ENCODE measurements around the gene ANAPC16.

DNA sequence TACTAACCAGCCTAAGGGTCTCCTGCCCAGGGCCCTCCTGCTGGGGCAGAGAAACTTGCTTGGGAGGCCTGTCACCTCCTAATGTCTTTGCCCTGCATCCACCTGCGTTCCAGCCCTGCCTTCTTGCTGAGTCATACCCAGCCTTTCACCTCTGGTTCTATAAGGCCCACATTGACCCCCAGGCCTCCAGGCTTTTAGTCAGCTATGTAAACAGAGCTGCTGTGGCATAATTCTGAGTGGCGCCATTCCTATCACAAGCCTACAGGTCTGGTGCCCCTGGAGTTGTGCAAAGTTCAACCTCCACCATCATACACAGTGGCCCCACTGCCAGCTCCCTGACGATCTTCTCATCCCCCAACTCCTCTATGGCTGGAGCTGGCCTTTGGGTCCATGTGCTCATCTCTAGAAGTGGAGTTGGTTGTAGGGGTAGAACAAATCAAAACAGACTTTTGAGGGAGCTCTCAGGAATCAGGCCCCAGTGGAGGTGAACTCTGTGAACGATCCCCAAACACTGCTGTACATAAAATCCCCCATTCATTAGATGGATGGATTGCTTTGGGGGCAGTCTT, 21.1 kb downstream of the SLC29A3 start:
- PRO-cap: no peak

GRCh38 chr10:71397070-71397315, 273 bp downstream of the CDH23 start:
- PRO-cap: no peak

GRCh38 chr10:71472035-71472422, 75.3 kb downstream of the CDH23 start:
- PRO-cap: no peak

DNA sequence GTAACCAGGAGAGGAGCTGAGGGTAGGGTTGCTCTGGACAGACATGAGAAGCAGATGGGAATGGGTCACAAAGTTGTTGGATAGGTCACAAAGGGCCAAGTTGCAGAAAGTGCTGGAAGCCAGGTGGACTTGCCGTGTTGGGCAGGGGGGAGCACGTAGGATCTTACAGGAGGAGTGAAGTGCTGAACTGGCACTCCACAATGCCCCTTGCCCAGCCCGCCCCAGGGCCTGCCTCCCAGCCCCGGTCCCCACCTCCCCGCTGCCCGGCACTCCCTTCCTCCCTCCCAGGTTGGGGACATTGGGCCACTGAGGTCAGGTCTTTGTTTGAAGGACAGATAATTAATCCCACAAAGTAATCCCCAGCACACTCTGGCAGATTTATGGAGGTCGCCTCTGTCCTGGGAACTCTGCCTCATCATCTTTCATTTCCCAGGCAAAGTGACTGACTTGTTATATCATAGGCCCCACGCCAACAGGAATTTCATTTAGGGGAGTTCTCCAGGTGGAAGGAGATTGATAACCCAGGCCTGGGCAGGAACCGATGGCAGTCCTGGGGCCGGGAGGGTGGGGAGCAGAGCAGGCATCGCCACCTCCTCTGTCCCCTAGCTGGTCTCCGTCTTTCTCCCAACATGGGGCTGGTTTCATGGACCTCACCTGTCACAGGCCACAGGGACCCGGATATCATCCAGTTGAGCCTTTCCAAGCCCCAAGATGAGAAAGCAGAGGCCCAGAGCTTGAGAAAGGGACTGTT, 122.8 kb downstream of the C10orf105 start:
- PRO-cap: no peak

- PRO-cap: no peak
Measured at GRCh38 chr10:71709105-71709481, 10.5 kb downstream of the C10orf105 start.

DNA sequence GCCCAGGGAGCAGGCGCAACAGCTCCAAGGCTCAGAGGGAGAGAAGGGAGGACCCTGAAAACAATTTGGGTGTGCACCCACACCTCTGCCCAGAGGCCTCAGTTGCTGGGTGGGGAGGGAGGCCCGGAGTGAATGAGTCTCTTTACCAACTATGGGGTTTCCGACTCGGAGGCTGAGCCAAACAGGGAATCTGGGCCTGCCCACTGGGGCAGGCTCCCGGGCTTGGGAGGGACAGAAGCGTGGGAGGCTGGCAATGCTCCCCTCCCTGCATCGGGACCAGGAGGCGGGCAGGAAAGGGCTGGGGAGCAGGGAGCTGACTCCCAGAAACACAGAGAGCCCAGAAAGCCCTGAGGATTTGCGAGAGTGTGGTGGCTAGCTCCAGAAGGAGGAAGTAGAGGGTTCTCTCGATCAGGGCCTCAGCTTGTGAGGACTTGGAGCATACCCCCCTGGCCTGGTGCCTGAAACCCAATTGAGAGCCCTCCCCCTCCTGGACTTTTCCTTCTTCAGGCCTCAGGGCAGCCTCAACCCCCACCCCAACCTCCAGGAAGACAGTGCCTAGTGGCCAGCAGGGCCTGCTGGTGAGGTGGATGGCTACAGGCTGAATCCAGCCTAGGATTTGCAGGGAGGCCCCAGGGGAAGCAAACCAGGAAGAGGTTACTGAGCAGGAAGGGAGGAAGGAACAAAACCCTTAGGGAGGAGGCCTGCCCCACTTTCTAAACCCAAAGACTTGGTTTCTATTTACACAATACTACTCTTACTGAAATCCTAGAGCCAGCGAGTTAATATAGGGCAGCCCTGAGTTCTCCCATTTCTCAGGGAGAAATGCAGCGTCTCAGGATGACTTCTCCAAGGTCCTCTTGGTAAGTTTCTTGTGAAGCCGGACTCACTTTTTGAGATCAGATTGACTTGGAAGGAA, 6.1 kb downstream of the C10orf105 start:
- PRO-cap: bidirectional peak, plus-strand start at position 290 of the sequence, minus-strand start at position 92 of the sequence

- PRO-cap: no peak
Measured at GRCh38 chr10:71746322-71747215, 26.8 kb downstream of the VSIR start.

GRCh38 chr10:71756236-71757288, 16.8 kb downstream of the VSIR start:
- PRO-cap: no peak

DNA sequence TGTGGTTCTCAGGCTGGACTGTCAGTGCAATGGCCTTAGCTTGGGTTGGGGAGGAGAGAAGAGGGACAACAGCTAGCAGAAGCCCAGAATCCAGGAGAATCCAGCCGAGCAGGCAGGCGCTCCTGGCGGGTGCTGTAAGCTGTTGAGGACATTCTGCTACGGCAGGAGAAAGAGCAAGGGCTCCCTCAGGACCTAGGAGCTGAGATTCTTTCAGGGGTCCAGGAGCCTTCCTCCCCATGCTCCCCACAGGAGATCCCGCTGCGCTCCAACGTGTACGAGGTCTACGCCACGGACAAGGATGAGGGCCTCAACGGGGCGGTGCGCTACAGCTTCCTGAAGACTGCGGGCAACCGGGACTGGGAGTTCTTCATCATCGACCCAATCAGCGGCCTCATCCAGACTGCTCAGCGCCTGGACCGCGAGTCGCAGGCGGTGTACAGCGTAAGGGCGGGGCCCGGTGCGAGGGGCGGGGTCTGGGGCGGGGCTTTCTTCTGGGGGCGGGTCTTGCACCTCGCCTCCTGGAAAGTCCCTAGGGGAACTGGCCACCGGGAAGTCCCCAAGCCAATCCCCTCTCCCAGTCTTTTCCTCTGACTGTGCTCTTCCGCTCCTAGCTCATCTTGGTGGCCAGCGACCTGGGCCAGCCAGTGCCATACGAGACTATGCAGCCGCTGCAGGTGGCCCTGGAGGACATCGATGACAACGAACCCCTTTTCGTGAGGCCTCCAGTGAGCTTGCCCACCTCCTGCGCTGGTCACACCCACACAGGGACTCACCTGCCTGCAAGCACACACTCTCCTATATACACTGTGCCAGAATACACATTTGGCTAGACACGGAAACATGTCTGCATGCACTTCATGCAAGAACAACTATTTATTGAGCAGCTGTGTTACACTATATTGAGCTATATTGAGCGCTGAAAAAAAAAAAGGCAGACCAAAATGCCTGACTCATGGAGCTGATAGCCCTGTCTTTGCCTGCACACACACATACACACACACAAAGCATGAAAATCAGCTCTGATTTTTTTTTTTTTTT, 32.6 kb upstream of the VSIR start:
- PRO-cap: bidirectional peak, plus-strand start at position 644 of the sequence, minus-strand start at position 406 of the sequence

- PRO-cap: no peak
Measured at GRCh38 chr10:72037727-72038720, 50.3 kb downstream of the SPOCK2 start.

DNA sequence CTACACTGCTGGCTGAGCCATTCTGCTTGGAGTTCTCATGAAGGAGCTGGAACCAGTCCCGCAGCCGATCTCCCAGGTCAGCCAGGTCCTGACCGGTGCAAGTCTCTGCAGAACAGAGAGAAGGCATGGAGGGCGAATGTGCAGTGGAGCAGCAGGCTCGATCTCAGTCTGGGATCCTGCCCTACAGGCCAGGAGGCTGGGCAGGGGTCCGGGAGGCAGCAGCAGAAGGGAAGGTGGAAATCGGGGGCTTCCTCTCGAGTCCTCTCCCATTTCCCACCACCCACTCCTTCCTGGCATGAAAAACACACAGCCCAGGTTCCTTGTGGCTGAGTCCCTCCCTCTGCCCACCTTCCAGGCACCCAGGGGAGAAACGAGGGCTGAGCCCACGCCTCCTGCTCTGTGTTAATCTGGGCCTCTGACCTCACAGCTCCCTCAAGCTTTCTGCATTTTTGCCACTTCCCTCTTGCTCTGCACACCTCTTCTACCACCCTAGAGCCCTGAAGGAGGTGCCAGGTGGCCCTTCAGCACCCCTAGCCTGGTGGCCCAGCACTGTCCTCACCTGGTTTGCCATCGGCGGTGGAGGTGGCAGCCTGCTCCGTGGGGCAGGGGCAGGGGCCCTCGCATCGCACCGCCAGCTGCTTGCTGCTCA, 20.6 kb downstream of the SPOCK2 start:
- PRO-cap: no peak

- PRO-cap: no peak
Measured at GRCh38 chr10:72212952-72213501, 2.8 kb upstream of the ANAPC16 start.

DNA sequence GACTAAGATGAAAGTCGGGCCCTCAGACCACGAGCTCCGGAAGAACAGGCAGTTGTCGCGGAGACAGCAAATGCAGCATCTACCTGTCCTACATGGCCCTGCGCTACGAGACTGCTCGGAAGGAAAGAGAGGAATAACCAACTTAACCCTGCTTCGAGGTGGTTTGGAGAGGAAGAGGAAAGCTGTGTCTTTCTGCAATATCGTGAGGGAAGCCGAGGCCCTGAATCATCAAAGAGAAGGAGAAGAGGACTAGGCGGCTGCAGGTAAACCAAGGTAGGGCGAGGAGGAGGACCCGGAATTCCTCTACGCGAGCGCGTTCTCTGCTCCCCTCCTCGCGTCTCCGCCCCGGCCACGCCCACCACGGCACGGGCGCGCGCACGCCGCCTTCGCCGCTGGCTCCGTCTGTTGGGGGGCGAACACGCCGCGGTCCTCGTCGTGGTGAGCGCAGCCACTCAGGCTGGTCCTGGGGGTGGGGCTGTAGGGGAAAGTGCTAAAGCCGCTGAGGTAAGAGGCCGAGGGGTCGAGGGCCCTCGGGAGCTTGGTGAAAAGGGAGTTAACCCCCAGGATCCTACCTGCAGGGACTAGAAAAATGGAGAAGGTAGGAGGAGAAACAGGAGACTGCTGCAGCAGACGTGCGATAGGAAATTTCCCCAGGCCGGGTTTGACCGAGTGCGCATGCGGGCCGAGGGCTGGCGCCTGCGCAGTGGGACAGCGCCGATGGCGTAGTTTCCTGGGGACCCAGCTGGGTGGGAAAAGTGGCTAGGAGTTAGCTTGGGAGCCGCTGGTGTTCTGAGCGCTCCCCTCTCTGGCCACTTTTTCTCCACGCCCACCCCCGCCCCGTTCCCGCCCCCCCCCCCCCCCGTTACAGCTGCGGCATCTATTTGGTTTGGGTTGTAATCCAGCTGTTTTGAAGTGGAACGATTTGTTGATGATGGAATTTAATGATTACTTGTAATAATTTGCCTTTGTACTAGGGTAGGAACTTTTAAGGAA, at the start of gene ANAPC16:
Gene ANAPC16 (plus strand): TSS at position 378 of the 993 bp plus-strand sequence.
- PRO-cap: bidirectional peak, plus-strand start at position 395 of the sequence, minus-strand start at position 342 of the sequence; bidirectional peak, plus-strand start at position 752 of the sequence, minus-strand start at position 663 of the sequence

- PRO-cap: bidirectional peak, plus-strand start at chr10:72275844, minus-strand start at chr10:72275838; bidirectional peak, plus-strand start at chr10:72276145, minus-strand start at chr10:72276156; bidirectional peak, plus-strand start at chr10:72276861, minus-strand start at chr10:72276612
Measured at GRCh38 chr10:72275776-72276742, 2.3 kb downstream of the DDIT4 start.

DNA sequence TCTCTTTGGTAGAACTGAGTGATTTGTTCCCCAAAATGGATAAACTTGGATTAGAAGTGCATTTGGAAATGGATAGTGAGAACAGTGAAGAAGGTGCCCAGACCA, 3.3 kb downstream of the DDIT4 start:
- PRO-cap: no peak

DNA sequence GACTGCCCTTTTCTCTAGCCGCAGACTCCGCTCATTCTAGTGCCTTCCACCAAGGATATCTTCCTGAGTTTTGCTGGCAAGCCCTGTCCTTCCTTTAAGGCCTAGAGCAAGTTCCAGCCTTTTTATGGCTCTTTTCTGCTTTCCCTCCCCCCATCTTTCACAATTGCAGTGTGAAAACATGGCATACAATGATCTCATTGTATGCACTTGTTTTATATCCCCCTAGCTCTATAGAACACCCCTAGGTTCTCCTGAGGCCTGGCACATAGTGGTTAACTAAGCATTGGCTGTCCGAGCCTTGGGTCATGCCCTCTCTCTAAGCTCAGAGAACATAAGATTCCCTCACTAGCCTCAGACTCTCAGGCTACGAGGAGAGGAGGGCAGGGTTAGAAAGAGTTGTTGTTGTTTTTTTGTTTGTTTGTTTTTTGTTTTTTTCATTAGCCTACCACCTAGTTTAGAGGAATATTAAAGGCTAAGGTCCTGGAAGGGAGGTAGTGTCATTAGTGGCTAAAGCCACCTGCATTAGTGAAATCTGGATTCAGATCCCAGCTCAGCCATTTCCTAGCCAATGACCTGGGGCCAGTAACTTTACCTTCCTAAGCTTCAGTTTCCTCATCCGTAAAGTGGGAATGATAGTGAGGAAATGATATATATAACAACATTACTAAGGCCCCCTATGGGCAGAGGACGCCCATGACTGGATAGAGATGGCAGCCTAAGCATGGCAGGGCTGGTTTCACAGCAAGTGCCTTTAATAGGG, 4.8 kb downstream of the DDIT4 start:
- PRO-cap: unidirectional peak, minus-strand start at position 72 of the sequence

GRCh38 chr10:72335483-72336091, 19.1 kb downstream of the DNAJB12 start:
- PRO-cap: no peak

DNA sequence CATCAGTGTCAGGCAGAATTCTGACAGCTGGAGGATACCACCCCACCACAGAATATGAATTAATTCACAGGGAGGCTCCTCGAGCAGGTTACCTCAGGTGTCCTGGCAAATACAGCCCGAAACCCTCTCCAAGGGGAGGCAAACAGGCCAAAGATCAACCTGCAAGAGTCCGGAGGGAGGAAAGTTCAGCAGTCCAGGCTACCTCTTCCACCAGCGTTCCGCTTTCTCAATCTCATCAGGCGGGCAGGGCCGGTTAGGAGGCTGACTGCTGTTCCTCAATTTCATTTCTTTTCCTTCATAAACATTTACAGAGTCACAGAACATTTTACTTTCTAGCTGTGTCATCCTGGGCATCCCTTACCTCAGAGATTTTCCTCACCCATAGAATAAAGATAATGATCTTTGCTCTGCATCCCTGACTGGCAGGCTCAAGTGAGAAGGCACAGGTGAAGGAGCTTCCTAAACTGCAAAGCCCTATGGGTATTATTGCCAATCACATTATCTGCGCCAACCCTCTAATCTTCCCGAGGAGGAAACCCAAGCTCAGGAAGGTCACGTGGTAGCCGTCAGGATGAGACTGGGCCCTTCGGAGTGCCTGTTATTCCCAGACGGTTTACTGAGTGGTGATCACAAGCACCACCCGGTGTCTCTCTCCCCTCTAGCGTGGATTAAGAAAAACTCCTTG, 1.3 kb downstream of the DNAJB12 start:
- PRO-cap: unidirectional peak, plus-strand start at position 569 of the sequence; unidirectional peak, plus-strand start at position 607 of the sequence

DNA sequence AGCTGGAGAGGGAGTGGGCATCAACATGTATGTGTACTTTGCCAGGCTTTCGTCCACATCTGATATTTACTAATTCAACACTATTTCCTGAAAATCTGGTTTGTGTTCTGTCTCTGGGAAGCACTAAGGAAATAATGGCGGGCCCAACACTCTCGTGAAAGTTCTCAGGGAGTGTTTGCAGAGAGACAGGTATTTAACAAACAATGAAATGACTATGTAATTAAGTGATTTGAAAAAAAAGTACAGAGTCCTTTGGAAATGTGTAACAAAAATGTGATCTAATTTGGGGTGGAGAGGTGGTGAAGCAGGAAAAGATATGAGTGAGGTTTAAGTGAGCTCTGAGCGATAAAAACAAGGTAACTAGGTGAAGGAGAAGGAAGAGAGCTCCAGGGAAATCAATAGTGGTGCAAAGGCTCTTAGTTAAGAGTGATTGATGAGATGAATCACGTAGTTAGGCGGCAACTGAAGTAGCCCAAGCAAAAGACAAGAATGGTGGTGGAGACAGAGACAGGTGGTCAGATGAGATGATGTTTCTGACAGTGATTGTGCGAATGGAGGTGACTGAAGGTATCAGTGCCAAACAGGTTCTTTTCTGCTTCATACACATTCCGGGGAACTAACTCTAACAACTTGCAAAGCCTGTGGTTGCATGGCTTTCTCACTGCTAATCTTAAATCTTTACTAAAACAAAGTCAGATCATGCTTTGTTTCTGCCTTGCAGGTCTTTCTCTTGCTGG, 95.4 kb upstream of the DNAJB12 start:
- PRO-cap: no peak

DNA sequence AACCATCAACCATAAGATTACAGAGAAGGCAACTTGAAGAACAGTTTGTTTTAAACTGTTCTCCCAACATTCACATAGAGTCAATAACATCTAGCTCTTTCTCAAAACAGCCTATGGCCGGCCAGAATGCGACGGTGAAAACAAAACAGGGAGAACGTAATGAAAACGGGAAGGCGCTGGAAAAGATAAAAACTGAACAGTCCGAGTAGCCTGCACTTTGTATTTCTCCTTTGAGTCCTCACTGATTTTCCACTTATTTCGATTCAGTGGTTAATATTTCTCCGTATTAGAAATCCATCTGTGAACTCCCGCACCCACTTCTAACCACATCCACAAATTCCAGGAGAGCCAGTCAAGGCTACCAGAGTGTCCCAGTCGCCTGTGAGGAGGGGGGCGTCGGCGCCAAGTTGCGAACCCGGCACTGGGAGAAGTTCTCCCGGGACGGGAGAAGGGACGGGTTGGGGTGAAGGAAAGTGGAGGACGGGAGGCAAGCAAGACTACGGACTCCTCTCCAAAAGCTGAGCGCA, 500 bp downstream of the MICU1 start:
- PRO-cap: bidirectional peak, plus-strand start at position 351 of the sequence, minus-strand start at position 322 of the sequence

Measured in colonic mucosa (tissue), 1 donor.